Neural cell (in vitro differentiated cells): ENCODE measurements around a stretch of chr7.

GRCh38 chr7:65239549-65240572 lies 133.8 kb upstream of the ZNF92 start:
- RAMPAGE, long total RNA, result no peak

DNA sequence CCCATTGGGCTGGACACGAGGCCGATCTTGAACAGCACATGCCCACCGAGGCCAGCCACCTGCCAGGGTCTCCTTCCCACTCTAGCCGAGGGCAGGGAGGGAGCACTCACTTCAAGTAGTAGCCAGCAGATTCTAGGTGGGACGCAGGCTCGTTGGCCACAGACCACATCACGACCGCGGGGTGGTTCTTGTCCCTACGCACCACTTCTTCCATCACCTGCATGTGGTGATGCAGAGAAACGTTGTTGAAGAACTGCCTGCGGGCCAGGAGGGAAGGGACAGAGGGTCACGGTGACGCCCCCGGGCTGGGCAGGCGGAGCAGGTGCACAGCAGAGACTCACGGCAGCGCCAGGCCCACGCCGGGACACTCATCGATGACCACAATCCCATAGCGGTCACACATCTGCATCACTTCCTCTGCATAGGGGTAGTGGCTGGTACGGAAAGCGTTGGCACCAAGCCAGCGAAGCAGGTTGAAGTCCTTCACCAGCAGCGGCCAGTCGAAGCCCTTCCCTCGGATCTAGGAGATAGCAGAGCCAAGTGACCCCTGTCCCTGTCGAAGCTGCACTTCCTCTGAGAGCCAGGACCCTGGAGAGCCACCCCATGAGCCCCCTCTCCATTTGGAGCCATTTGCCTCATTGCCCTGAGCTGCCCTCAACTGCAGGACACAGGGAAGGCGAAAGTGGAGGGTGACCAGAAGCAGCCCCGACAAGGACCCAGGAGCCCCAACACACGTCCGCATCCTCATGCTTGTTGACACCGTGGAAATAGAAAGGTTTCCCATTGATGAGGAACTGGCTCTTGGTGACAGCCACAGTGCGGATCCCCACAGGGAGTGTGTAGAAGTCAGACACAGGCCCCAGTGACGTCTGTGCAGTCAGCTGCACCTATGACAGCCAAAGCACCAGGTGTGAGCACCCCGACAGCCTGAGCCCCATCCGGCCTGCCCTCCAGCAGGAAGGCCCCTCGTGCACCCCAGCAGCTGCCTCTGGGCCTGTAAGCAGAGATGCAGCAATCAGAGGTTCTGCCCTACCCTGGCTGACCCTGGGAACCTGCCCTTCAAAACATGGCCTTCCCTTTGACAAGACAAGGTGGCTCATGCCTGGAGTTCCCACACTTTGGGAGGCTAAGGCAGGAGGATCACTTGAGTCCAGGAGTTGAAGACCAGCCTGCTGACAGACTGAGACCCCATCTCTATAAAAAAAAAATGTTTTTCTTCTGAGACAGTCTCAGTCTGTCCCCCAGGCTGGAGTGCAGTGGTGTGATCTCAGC lies 7.4 kb downstream of the GUSB start:
- RAMPAGE, long total RNA, result no peak

- RAMPAGE, long total RNA, result no peak
These were observed 31.4 kb upstream of the ASL start for GRCh38 chr7:66044186-66044684.

- RAMPAGE, long total RNA, result no peak
These were observed 680 bp downstream of the ASL start for GRCh38 chr7:66076232-66076766.

DNA sequence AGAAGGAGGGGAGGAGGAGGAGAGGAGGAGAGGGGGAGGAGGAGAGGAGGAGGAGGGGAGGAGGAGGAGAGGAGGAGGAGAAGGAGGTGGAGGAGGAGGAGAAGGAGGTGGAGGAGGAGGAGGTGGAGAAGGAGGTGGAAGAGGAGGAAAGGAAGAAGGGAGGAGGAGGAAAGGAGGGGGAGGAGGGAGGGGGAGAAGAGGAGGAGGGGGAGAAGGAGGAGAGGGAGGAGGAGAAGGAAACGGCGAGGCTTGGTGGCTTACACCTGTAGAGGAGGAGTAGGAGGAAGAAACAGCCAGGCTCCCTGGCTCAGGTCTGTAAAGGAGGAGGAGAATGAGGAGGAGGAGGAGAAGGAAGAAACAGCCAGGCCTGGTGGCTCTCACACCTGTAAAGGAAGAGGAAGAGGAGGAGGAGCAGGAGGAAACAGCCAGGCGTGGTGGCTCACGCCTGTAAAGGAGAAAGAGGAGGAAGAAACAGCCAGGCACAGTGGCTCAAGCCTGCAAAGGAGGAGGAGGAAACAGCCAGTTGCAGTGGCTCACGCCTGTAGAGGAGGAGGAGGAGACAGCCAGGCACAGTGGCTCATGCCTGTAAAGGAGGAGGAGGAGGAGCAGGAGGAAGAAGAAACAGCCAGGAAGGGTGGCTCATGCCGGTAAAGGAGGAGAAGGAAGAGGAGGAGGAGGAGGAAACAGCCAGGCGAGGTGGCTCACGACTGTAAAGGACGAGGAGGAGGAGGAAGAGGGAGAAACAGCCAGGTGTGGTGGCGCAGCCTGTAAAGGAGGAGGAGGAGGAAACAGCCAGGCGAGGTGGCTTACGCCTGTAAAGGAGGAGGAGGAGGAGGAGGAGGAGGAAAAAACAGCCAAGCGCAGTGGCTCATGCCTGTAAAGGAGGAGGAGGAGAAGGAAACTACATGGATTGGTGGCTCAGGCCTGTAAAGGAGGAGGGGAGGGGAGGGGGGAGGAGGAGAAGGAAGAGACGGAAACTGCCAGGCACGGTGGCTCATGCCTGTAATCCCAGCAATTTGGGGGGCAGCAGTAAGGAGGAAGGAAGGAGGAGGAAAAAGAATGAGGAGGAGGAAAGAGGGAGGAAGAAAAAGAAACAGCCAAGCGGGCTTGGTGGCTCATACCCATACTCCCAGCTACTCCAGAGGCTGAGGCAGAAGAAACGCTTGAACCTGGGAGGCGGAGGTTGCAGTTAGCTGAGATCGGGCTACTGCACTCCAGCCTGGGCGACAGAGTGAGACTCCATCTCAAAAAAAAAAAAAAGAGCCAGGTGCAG lies 14.8 kb upstream of the CRCP start:
- RAMPAGE, long total RNA, result start-site peak on the plus strand centred at position 226 of the sequence, 82 bp wide, 25 and 24 reads in 2 replicates

DNA sequence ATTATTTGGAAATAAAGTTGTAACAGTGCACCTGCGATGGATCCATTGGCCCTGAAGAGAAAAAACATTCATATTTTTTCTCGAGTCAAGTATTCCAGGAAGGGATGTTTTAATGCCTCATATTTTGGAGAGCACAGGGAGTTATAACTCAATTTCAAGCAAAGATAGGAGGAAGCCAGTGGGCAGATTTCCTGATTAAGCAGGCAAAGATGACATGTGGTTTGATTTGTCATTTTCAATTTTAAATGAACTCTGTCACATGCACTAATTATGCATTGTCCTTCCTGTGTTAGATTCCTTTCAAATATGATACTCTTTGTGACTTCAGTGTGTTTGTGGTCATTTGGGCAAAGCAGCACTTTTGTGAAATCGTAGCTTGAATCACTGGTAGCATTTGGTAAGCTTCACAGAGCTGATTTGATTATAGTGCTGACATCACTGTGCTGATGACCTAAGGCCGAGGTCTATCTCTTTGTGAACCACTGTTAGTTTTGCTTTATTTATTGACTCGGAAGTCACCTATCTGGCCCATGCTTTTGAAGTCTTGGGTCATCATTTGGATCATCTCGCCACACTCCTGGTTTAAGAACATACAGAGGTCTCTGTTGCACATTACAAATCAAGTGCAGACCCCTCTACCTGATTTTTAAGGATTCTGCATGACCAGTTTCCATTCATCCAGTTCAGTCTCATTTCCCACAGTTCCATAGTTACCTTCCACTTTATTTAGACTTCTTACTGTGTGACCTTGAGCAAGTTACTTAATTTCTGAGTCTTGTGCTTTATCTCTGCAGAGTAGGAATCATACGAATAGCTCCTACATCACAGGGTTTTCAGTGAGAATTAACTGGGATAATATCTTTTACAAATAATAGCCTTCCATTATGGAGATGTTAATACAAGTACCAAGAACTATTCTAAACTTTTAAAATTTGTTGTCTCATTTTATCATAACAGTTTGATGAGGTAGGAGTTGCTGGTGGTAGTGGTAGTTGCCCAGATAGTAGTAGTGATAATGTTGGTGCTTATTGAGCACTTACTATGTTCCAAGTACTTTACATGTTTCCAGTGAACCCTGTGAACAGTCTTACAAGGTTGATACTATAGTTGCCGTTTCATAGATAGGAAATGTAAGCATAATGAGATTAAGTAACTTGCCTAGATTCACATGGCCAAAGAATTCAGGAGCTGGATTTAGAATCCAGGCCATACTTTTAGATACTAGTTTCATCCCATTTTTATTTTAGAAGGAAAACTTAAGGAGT lies 11.5 kb downstream of the CRCP start:
- RAMPAGE, long total RNA, result no peak

- RAMPAGE, long total RNA, result no peak
These were observed 92.8 kb upstream of the KCTD7 start for GRCh38 chr7:66535619-66536573.

DNA sequence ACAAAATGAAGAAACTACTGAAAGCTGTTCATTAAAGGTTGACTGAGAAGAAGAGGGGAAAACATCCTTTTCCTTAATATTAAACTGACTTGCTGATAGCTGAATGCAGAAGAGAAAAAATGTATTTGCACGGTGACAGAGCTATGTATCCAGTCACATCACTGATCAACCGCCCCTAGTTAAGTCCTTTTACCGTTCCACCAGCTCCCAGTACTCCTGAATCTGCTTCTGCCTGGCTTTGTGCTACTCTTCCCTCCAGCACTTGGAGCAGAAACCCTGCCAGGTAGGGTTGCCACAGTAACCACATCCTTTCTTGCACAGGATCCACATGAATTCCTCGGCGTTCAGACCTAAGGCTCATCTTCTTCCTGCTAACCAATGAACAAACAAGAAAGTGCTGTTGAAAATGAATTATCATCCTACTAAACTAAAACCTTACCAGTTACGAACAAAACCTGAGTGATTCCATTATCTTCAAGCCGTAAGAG lies 52.1 kb upstream of the KCTD7 start:
- RAMPAGE, long total RNA, result no peak

GRCh38 chr7:66580375-66580819 lies 48.3 kb upstream of the KCTD7 start:
- RAMPAGE, long total RNA, result no peak

- RAMPAGE, long total RNA, result start-site peak on the minus strand at chr7:66592317-66592397, 271 and 709 reads in 2 replicates
These were observed 36.5 kb upstream of the KCTD7 start for GRCh38 chr7:66591746-66592921.

DNA sequence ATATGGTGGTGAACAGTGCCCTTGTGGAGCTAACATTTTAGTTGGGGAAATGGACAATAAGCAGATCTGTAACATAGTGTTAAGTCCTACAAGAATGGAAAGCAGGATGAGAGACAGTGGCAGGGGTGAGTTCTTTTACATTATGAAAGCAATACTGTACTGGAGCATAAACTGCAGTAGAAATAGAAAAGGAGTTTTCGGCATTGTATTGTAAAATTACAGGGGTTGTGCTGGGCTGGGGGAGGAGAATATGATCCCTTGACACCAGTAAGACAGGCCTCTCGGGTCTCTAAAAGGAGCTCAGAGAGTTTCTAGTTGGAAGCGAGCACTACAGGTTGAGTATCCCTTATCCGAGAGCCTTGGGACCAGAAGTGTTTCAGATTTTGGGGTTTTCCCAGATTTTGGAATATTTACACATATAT lies 52.3 kb downstream of the RABGEF1 start:
- RAMPAGE, long total RNA, result no peak

DNA sequence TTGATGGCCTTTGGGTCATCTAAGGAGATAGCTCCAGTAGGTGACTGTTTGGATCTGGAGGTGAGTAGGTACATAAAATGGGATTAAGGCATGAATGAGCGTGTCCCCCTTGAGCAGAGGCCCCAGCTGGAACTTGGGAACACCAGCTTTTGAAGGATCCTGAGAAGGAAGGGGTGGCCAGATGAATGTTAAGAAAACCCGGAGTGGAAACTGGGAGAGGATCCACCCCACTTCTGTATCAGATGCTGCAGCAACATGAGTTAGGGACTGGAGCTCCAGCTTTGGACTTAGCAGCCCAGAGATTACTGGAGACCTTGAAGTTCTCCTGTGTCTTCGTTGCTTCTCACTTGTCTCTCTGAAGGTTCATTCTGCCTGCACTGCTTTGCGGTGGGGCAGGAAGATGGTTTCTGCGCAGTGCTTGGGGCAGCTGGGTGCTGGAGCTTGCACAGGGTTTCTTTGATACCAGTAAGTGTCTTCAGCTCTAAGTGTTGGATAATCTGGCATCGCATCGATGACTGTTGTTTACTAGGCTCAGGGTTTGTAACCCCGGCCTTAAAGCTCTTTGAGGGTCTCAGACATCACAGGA lies 9.3 kb downstream of the TMEM248 start:
- RAMPAGE, long total RNA, result no peak

- RAMPAGE, long total RNA, result no peak
These were observed 20.4 kb downstream of the SBDS start for GRCh38 chr7:66974992-66975436.

DNA sequence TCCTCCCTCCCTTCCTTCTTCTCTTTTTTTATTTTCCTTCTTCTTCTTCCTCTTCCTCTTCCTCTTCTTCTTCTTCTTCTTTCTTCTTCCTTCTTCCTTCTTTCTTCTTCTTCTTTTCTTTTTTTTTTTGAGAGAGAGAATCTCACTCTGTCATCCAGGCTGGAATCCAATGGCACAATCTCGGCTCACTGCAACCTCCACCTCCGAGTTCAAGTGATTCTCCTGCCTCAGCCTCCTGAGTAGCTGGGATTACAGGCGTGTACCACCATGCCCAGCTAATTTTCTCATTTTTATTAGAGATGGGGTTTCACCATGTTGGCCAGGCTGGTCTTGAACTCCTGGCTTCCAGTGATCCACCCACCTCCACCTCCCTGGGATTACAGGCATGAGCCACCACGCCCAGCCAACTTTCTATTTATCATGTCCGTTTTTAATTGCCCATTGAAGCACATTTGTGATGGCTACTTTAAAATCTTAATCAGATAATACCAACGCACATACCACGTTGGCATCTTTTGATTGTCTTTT lies 72.2 kb upstream of the SPDYE21 start:
- RAMPAGE, long total RNA, result no peak

DNA sequence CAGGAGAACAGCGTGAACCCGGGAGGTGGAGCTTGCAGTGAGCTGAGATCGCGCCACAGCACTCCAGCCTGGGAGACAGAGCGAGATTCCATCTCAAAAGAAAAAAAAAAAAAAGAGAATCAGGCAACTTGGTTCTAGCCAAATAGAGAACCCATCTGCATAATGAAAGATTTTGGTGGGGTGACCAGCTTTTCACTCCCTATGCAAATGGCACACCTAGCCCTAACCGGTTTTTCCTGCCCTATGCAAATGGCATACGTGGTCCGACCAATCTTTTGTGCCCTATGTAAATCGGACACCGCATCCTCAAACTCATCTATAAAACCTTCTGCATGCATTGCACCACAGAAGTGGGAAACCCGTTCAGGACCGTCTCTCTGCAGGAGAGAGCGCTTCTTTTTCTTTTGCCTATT lies 115.8 kb downstream of the SPDYE21 start:
- RAMPAGE, long total RNA, result no peak

DNA sequence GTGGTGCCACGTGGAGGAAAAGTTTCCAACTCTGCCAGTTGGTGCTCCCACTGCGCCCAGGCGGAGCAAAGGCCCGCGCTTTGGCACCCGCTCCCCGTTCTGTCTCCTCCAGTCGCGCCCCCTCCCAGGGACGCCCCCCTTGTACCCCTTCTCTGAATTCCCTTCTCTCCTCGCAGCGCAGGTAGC lies 756 bp upstream of the AUTS2 start:
- RAMPAGE, long total RNA, result no peak

GRCh38 chr7:70154971-70155506 lies 556.8 kb downstream of the AUTS2 start:
- RAMPAGE, long total RNA, result no peak

DNA sequence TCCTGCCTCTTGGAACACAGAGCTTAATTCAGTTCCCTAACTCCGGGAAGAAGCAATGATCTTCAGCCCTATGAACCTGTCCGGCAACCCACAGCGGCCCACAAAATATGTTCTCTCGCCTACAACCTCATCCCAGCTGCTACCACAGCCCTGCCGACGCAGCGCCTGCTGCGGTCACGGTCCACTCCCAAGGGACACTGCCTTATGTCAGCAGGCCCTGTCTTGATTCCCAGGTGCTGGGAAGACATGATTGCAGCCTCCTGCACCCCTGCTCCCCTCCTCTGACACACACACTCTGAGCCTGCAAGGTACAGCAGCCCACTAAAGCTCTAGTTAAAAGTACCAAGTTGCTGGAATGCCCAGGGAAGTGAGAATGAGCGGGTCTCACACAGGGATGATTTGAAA lies 715.4 kb upstream of the GALNT17 start:
- RAMPAGE, long total RNA, result no peak

DNA sequence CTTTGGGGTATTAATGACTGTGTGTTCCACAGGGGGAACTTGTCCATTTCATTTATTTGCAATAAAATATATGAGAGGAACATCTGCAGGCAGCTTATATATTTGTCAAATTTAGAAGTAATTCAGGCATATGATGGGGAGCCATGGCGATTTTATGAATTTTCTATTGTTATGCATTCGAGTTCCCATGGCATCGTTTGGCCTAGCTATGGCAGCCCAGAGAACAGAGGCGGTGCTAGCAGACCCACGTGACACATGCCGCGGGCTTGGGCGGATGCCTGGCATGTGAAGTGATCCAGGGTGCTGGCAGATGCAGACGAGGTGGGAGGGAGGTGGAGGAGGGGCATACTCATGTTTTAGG lies 560.0 kb upstream of the GALNT17 start:
- RAMPAGE, long total RNA, result no peak

DNA sequence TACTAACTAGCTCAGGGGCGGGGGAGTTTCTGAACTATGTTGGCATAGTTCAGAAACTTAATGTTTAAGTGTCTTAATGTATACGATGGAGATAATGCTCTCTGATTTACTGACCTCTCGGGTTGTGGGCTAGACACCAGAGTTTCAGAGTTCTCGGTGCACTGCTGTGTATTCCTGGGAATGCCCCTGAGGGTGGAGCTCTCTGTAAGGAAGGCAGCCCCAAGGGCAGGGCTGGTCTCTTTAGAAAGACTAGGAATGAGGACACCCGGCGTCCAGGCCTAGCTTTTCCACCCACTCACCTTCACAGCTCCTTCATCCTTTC lies 536.6 kb upstream of the GALNT17 start:
- RAMPAGE, long total RNA, result no peak